ENCODE results near the genes RNF214 and TMPRSS13.

DNA sequence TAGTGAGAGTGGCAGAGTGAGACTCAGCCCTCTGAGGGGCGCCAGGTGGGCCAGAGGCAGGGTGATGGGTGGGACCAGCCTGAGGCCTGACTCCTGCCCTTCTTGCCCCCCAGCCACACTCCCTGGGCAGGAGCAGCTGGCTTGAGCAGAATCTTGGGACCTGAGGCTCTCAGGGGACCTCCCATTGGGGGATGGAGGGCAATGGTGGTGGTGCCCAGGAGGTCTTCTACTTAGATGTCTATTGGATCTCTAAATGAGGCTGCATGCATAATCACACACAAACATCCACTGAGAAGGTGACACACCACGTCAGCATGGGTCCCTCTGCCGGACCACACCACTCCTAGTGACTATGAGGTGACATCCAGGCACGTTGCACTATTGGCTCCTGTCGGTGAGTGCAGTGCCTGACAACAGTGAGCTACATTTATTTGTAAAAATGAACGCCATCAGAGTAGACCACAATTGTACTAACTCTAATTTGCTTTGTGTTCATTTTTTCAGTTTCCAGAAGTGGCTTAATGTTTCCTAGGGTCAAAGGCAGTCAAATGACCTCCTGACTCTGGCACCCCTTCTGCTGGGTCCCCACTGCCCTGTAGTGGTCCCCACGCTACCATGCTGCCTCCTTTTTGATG, 2.3 kb upstream of the APOA4 start:
- RRBS: no CpG with 5 or more reads among the region's 7 CpGs
CAGE:
- cytosol, long polyA plus RNA: no peak
- long polyA plus RNA: no peak
- nucleus, long polyA plus RNA: no peak

GRCh38 chr11:116851717-116852059, 14.3 kb upstream of the APOA1 start:
- RRBS: no CpG with 5 or more reads among the region's 8 CpGs
CAGE:
- cytosol, long polyA plus RNA: no peak
- long polyA plus RNA: no peak
- nucleus, long polyA plus RNA: no peak

- RRBS: no CpG with 5 or more reads among the region's 3 CpGs
CAGE:
- cytosol, long polyA plus RNA: no peak
- long polyA plus RNA: no peak
- nucleus, long polyA plus RNA: no peak
These were observed 33.9 kb upstream of the APOA1 start for GRCh38 chr11:116871287-116871726.

DNA sequence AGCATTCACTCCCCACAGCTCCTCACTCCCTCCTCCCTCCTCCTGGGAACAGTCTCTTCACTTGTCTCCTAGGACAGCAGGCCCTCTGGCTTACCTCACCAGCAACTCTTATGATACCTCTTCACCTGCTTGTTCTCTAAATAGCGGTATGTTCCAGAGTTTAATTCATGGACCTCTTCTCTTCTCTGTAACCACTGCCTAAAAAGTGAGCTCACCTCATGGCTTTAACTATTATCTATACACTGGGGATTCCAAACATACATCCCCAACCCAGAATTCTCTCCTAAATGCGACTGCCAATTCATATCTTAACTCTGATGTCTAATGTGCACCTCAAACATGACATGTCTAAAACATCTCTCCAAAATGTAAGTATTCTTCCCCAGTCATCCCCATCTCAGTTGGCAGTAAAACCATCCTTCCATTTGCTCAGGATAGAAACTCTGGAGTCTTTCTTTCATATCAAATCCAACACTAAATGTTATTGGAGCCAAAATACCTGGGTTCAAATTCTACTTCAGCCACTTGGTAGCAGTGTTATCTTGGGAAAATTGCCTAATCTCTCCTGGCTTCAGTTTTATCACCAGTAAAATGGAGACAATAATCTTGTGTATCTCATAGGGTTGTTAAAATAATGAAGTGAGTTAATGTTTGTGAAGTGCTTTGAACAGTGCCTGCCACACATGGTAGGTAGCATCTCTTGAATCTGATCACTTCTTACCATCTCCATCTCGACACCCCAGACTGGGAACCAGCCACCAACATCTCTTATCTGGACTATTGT, 56.8 kb upstream of the APOA1 start:
- RRBS: no CpG with 5 or more reads among the region's 3 CpGs
CAGE:
- cytosol, long polyA plus RNA: no peak
- long polyA plus RNA: no peak
- nucleus, long polyA plus RNA: no peak

DNA sequence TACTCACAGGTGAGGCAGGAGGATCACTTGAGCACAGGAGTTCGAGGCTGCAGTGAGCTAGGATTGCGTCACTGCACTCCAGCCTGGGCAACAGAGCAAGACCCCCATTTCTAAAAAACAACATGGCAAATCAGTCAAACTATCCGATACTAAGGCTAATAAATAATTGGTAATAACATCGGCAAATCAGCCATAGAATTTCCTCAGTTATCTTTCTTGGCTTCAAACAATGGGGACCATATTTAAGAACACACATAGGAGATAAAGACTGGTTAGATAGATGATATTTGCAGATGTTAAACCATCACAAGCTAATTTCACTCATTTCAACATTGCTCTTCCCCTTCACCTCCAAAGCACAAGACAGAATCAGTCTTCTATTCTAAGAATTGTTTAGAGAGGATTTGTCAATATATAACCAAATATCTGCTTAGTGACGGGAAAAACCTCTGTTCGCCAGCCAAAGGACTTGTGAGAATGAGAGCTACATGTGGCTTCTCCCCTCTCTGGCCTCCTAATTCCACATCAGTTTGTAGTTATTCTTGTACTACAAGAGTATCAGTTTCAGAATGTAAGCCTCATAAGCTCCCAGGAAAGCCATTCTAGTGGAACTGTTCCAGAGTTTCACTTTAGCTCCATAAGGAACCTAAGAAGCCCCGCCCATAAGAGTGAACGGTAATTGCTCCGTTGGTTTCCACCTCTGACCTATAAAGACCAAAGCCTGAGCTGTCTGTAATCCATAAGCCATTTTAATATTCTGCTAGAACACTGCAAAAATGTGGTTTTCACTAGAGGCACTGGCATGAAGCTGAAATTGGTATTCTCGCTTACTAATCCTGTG, 53.2 kb downstream of the SIK3 start:
- RRBS: no CpG with 5 or more reads among the region's 10 CpGs
CAGE:
- cytosol, long polyA plus RNA: no peak
- long polyA plus RNA: no peak
- nucleus, long polyA plus RNA: no peak

DNA sequence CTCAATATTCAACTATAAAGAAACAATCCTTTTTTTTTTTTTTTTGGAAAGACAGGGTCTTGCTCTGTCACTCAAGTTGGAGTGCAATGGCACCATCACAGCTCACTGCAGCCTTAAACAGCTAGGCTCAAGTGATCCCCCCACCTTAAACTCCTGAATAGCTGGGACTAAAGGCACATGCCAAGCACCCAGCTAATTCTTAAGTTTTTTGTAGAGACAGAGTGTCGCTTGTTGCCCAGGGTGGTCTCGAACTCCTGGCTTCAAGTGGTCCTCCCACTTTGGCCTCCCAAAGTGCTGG, 31.8 kb downstream of the SIK3 start:
- RRBS: no CpG with 5 or more reads among the region's 2 CpGs
CAGE:
- cytosol, long polyA plus RNA: no peak
- long polyA plus RNA: no peak
- nucleus, long polyA plus RNA: no peak

DNA sequence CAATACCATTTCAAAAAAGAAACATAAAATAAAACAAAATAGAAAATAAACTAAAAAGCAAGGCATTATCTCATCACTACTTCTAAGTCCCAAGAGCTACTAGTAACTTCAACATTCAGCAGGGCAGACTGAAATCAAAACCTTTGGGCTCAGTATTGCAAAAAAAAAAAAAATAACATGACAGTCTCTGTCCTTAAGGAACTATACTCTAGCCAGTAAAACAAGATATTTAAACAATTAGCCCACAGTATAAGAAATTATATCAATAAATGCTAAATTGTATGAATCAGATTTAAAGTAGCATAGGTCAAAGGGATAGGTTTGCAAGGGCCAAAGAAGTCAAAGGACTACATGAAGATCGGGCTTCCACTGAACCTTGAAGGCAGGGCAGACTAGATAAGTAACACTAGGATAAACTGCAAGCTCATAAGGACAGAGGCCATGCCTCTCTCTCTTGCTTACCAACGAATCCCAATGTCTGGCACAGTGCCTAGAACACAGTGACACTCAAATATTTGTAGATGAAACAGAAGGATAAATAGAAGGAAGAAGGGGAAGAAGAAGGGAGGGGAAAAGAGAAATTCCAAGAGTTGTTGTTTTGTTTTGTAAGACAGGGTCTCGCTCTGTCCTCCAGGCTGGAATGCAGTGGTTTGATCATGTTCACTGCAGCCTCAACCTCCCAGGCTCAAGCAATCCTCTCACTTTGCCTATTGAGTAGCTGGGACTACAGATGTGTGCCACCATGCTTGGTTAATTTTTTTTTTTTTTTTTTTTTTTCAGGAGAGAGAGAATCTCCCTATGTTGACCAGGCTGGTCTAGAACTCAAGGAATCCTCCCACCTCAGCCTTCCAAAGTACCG, 27.0 kb downstream of the SIK3 start:
- RRBS: no CpG with 5 or more reads among the region's 4 CpGs
CAGE:
- cytosol, long polyA plus RNA: no peak
- long polyA plus RNA: no peak
- nucleus, long polyA plus RNA: start-site peak on the minus strand centred at position 188 of the sequence, 5 bp wide, 6 reads

- RRBS: no CpG with 5 or more reads among the region's 10 CpGs
CAGE:
- cytosol, long polyA plus RNA: start-site peak on the plus strand at chr11:117170526-117170530, 187 reads; start-site peak on the plus strand at chr11:117170590-117170651, 34 reads; start-site peak on the plus strand at chr11:117170796-117170882, 325 reads
- long polyA plus RNA: no peak
- nucleus, long polyA plus RNA: start-site peak on the plus strand at chr11:117170526-117170531, 66 reads; start-site peak on the plus strand at chr11:117170799-117170891, 131 reads
These were observed 8.2 kb upstream of the SIDT2 start for GRCh38 chr11:117170182-117170977.

DNA sequence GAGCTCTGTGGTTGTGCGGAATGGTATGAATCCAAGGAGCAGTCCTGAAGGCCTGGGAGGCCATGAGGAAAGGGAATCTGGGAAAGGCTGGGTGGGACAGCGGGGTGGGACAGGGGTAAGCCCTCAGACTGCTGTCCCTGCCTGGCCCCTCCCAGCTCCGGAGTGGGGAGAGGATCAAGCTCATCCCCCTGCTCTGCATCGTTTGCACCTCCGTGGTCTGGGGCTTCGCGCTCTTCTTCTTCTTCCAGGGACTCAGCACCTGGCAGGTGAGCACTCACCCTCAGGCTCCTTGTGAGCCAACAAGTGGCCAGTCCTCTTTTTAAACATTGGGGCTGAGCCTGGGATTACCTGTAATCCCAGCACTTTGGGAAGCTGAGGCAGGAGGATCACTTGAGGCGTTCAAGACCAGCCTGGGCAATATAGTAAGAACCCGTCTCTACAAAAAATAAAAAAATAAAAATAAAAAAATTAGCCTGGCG, 5.4 kb upstream of the TAGLN start:
- RRBS: no CpG with 5 or more reads among the region's 10 CpGs
CAGE:
- cytosol, long polyA plus RNA: no peak
- long polyA plus RNA: no peak
- nucleus, long polyA plus RNA: no peak

GRCh38 chr11:117209382-117210295, 10.5 kb downstream of the TAGLN start:
- RRBS: no CpG with 5 or more reads among the region's 9 CpGs
CAGE:
- cytosol, long polyA plus RNA: no peak
- long polyA plus RNA: no peak
- nucleus, long polyA plus RNA: no peak

DNA sequence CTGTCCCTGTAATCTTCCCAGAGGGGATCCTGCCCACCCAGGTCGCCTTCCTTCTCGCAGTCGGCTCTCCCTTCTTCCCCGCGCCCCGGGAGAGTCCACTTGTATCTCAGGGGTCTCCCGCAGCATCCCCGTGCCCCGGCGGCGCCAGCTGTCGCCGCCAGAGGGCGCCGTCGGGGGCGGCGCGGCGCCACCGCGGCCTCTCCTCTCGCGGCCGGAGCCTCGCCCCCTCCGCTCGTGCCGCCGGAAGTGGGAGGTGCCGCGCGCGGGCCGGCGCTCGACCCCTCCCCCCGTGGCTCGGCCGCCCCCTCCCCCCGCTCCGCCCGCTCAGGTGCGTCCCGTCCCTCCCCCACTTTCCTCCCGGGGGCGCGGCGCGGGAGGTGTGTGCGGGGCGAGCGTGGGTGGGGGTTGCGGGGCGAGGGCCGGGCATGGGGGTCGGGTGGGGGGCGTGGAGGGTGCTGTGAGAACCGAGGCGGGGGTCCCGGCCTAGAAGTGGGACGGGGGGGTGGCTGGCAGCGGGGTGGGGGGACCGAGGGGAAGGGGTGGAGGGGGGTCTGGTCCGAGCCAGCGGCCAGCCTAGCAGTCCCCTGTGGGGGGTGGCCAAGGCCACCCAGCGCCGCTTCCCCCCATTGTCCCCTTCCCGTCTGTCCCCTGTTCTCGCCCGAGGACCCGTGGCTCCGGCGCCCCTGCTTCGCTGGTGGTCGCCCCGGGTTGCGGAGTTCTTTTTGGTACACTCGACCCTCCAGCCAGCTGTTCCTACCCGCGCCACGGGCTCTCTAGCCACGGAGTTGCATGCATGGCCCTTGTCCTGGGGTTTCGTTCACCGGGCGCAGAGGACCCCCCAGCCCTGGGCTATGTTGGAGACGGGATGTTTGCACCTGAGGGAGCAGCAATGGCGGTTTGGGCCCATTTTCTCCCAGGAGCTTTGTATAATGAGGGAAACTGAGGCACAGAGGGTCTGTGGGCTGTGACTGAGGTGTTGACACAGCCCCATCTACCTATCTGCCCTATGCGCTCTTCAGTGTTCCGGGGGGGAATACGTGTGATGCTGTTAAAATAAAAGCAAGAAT, at the start of gene RNF214:
TSS of gene RNF214 (plus strand) at position 273 of the 1,067 bp plus-strand sequence.
- RRBS: under 1% methylated on average over 43 of the region's 91 CpGs
CAGE:
- cytosol, long polyA plus RNA: no peak
- long polyA plus RNA: start-site peak on the plus strand centred at position 289 of the sequence, 78 bp wide, 88 and 160 reads in 2 replicates
- nucleus, long polyA plus RNA: start-site peak on the plus strand centred at position 302 of the sequence, 25 bp wide, 160 reads

DNA sequence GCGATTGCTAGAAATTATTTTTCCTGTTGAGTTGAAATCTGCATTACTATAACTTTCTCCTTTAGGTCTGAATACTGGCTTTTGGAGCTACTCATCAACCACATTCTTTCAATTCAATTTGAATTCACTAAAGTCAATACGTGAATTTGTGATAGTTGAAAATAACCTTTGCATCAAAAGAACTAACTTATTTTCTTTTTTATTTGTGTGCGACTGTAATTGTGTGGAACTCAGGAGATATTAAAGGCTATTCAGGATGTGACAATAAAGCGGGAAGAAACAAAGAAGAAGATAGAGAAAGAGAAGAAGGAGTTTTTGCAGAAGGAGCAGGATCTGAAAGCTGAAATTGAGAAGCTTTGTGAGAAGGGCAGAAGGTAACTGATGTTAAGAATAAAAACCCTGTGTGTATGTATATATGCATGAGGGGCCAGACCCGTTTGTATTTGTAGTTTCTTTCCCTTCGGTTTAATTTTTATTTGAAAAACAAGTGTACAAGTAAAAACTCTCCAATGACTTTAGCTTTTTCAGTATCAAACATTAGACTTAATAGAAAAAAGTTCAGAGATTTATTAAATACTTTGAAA, 14.2 kb downstream of the RNF214 start:
- RRBS: no CpG with 5 or more reads among the region's 6 CpGs
CAGE:
- cytosol, long polyA plus RNA: no peak
- long polyA plus RNA: start-site peak on the plus strand centred at position 223 of the sequence, 278 bp wide, 33 and 19 reads in 2 replicates
- nucleus, long polyA plus RNA: start-site peak on the plus strand centred at position 175 of the sequence, 293 bp wide, 12 reads

GRCh38 chr11:117299173-117300106, 16.6 kb downstream of the BACE1 start:
- RRBS: 75% methylated on average over 2 of the region's 10 CpGs
CAGE:
- cytosol, long polyA plus RNA: no peak
- long polyA plus RNA: no peak
- nucleus, long polyA plus RNA: no peak

DNA sequence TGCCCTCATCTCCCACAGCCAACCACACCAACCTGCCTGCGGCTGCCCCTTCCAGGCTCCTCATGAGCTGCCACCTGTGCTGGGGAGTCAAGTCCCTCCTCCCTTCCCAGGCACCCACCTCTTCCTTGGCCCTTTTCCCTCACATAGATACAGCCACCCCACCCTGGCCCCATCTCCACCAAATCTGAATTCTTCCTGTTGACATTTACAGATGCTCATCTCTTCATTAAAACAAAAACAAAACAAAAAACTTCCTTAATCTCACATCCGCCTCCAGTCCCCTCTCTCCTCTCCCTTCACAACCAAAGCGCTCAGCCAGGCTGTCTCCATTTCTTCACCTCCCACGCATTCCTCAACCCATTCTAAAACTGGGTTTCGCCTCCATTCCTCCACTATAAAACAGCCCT, 15.4 kb downstream of the BACE1 start:
- RRBS: no CpG with 5 or more reads among the region's 5 CpGs
CAGE:
- cytosol, long polyA plus RNA: no peak
- long polyA plus RNA: no peak
- nucleus, long polyA plus RNA: no peak

- RRBS: 29% methylated on average over 5 of the region's 9 CpGs
CAGE:
- cytosol, long polyA plus RNA: no peak
- long polyA plus RNA: no peak
- nucleus, long polyA plus RNA: no peak
These were observed 1.3 kb downstream of the BACE1 start for GRCh38 chr11:117314740-117315113.

- RRBS: no CpG with 5 or more reads among the region's 18 CpGs
CAGE:
- cytosol, long polyA plus RNA: no peak
- long polyA plus RNA: no peak
- nucleus, long polyA plus RNA: no peak
These were observed 7.2 kb downstream of the FXYD2 start for GRCh38 chr11:117817222-117817929.

DNA sequence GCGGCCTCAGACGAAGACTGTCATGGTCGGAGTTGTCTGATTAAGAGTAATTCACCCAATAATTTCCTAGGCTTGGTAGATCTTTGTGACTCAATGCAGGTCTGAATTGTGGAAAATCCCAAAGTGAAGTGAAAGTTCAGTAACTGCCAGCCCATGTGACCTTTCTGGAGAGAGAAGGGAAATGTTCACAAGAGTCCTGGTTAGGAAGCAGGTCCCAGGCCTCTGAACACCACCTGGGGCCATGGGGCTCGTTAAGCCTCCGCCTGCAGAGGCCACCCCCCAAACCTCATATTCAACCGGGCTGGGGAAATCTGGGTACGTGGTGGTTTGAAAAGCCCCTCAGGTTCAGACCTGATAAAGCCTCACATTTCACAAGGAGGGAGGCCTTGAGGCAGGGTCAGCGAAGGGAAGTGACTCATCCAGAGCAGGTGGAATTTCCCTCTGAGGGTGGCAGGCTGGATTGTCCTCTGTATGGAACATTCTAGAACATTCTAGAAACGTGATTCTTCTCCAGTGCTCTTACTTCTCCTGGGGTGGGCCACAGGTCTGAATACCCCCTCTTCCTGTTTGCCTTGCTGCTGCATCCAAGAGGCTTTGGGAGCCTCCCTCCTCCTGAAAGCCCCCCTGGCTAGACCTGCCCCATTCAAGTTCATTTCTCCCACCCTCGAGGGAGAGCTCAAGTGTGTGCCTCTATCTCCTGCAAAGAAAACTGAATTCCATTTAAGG, 6.5 kb downstream of the FXYD2 start:
- RRBS: no CpG with 5 or more reads among the region's 10 CpGs
CAGE:
- cytosol, long polyA plus RNA: no peak
- long polyA plus RNA: no peak
- nucleus, long polyA plus RNA: no peak

DNA sequence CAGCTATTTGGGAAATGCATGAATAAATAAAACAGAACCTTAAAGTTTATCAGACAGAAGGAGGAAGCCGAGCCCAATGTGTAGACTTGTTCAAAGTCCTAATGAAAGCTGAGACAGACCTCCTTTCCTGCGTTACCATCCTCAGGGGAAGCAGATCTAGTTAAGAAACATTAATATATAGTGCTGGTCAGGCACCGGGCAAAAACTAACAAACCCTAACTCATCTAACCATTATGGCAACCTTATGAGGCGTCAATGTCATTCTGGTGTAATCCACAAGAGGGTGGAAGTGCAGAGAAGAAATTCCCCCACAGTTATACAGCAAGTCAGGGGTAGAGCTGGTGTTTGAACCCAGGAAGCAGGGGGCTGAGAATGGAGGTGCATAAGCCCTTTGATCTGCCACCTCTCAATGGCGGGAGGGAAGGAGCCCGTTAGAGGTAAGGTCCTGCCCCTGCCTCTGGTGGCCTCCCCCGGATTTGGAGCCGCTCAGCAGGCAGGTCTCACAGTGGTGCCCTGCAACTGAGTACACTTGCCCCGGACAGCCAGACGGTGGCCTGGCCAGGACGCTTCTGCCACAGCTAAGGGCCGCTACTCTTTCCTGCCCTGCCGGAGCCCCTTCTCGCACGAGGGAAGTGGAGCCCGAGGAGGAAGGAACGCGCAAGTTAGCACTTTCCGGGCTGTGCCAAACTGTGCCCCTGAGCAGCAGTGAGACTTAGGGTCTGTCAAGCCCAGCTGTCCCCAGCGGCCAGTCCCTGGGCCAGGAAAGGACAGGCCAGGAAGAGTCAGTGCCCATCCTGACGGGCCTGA, 1.2 kb downstream of the FXYD2 start:
- RRBS: 80% methylated on average over 13 of the region's 21 CpGs
CAGE:
- cytosol, long polyA plus RNA: no peak
- long polyA plus RNA: no peak
- nucleus, long polyA plus RNA: no peak

- RRBS: no CpG with 5 or more reads among the region's 8 CpGs
CAGE:
- cytosol, long polyA plus RNA: no peak
- long polyA plus RNA: no peak
- nucleus, long polyA plus RNA: no peak
These were observed at the start of gene TMPRSS13 for GRCh38 chr11:117929286-117929712. Gene TMPRSS13 (minus strand): TSS chr11:117929402.

GRCh38 chr11:118100796-118101181, 14.0 kb upstream of the SMIM35 start:
- RRBS: no CpG with 5 or more reads among the region's 1 CpG
CAGE:
- cytosol, long polyA plus RNA: no peak
- long polyA plus RNA: no peak
- nucleus, long polyA plus RNA: no peak